SUDHL5 (cell line): ENCODE results near the genes EVC and PPP2R2C.

- PRO-cap, result no peak
Observed at GRCh38 chr4:3464698-3465454, 1.8 kb downstream of the DOK7 start.

DNA sequence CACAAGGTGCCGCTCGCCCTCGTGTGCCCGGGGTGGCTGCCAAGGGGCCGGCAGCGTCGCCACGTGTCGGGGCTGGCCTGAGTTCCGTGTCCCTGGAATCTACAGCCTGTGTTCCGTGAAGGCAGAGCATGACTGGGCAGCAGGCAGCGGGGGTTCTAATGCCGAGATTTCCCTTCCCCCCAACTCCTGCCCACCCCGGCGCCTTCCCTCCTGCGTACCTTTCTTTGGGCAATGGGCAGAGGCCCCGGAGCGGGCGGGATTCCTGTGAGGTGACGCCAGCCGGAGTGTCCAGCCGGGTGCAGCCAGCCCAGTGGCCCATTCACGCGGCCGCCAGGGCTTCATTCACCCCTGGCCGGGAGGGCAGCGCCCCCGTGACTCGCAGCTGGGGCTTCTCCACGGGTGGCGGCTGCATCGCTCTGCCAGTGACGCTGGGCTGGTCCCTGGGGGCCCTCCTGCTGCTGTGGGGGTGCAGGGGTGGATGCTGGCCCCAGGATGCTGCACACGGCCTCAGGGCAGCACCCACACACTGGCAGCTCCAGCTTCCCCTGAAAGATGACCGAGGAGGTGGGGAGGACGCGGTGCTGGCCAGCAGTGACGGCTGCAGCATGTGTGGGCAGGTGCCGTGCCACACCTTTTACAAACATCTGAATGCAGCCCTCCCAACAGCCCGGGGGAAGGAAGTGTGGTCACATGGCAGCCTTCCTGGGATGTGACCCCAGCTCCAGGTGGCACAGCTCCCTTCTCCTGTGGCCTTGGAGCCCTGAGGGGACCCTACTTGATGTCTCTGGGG, 21.3 kb downstream of the DOK7 start:
- PRO-cap, result no peak

DNA sequence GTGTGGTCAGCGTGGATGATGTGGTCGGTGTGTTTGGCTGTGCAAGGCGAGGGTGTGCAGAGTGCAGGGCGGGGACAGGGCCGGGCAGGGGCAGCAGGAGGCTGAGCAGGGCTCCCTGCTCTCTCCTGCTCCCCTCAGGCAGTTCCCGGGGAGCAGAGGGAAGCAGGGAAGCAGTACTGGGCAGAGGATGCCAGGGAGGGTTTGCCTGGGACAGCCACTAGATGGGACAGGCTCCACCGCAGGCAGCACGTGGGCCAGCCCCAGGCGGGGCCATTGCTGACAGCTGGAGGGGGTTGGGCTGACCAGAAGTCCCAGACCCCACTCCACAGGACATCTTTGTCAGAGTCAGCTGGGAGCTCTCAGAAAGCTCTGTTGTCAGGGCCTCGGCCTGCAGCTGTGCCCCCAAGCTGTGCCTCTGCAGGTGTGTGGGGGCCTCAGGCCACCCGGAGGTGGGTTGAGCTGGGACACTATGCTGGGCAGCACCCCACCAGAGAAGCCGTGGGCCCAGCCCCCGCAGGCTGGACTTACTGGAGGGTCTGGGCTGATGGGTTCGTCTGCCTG, 23.8 kb downstream of the DOK7 start:
- PRO-cap, result no peak

DNA sequence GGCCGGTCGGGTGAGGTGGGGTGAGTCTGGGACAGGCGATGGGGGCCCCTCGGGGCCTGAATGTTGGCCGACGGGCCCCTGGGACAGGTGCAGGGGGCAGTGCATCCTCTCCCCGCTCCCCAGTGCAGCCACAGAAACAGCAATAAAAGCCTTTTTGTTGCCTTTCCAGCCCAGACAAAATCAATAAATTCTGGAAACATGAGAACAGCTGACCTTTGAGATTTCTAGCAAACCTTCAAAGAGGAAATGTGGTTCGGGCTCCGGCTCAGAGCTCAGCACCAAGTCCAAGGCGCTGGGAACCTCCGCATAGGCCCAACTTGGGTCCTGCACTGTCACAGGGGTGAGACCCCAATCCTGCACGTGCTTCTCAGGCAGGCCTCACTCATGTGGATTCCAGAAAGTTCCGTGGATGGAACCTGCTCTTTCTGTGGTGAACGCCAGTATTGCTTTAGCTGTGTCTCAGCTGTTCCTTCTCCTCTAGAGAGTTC, 18.5 kb downstream of the ADRA2C start:
- PRO-cap, result no peak

DNA sequence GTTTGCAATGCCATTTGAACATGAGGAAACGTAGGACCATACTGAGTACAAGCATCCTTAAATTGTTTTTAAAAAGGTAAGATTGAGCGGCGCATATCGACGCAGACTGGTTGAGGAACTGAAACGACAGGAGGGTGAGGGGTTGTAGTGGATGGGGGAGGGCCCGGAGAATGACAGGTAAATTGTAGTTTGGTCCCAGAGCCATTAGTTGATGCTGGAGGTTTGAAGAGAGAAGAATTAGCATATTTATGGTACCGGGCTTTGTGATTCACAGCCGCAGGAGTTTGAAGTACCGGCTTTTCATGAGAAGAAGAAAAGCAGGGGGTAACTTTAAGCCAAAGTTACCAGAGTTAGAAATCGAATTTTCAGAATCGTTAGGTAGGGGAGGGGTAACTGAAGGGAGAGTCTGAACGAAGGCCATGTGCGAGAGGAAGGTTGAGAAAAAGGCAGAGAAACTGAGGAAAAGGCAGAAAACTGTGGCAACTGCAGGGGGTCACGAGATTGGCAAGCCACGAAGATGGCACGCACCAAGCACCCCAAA, 179.4 kb downstream of the OTOP1 start:
- PRO-cap, result no peak

- PRO-cap, result no peak
Observed at GRCh38 chr4:4348366-4349021, 38.4 kb upstream of the NSG1 start.

DNA sequence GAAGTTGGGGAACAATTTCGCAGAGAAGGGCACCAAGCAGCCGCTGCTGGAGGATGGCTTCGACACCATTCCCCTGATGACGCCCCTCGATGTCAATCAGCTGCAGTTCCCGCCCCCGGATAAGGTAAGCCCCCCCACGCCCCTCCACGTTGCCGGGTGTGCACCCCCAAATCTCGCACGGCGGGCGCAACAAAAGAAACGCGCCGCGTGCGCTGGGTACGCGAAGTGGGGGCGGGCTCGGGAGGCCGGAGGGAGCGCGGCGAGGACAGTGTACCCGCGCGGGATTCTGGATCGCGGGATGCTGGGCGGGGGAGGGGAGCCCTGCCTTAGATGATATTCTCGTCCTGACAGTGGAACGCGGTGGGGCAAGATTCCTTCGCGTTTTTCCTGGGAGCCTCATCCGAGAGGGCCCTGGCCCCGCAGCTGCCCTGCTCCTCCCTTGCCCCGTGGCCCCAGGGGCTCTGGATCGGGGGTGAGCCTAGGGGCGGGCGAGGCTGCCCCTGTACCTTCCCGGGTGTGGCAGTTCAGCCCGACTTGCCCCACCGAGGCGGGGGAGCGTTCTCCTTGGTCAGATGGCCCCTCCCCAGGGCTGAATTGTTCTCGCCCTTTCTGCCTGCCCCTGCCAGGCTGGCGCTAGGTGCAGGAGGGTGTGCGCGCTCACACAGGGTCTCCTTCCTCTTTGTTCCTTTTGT, 879 bp downstream of the NSG1 start:
- PRO-cap, result no peak

GRCh38 chr4:4473777-4474143, 68.1 kb downstream of the STX18 start:
- PRO-cap, result no peak

GRCh38 chr4:4496847-4497456, 44.9 kb downstream of the STX18 start:
- PRO-cap, result no peak

DNA sequence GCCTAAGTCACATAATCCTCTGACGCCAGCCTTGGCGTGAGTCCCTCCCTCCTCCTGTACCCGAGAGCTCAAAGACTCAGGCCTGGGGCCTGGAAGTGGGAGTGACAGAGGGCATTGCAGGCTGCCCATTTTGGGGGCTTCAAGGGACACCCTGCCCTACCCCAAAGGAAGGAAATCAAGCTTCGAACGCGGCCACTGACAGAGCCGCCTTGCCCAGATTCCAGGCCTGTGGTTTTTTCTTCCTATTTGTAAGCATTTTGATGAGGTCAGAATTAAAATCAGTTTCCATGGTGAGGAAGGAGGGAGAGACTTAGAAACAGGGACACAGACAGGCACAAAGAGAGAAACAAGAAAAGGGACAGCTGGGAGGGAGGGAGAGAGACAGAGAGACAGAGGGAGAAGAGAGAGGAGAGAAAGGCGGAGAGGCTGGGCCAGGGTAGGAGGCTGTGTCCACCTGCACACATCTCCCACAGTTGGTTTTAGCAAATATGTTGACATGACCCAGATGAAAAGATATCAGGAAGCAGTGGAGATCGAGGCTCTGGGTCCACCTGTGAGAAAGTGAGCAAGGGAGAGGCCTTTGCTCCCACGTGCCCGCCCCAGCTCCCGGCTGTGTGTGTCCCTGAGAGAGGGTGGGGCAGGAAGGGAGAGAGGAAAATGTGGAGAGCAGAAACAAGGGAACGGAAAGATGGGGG, 20.8 kb upstream of the MSX1 start:
- PRO-cap, result no peak

DNA sequence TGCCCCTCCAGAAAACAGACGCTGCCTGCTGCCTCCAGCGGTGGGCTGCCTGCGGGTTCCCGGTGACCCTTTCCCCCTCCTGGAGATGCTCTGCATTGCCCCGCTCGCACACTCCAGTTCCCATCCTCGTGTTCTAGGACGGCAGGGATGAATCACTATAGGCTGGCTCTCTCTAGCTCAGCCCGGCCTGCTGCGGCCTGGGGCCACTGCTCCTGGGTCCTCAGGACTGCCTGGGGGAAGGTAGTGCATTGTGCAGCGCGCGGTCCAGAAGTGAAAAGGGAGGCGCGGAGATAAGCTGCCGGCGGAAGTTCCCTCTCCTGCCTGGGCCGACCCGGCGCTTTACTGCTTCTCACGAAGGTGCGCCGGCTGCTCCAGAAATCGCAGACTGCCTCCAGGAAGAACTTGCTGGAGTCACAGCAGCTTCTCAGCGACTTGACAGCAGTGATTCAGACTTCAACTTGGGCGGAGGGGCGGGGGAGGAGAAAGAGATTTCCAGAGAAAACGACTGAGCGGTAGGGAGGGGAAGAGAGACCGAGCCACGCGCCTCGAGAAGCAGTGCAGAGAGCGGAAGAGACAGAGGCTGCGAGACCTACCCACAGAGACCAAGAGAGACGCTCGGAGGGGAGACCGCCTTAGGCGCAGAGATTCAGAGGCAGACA, 6.7 kb upstream of the MSX1 start:
- PRO-cap, result no peak

GRCh38 chr4:4853290-4853807, 6.1 kb upstream of the MSX1 start:
- PRO-cap, result no peak

- PRO-cap, result no peak
Observed at GRCh38 chr4:4959620-4960130, 59.6 kb downstream of the CYTL1 start.

- PRO-cap, result no peak
Observed at GRCh38 chr4:4969164-4969811, 50.0 kb downstream of the CYTL1 start.

DNA sequence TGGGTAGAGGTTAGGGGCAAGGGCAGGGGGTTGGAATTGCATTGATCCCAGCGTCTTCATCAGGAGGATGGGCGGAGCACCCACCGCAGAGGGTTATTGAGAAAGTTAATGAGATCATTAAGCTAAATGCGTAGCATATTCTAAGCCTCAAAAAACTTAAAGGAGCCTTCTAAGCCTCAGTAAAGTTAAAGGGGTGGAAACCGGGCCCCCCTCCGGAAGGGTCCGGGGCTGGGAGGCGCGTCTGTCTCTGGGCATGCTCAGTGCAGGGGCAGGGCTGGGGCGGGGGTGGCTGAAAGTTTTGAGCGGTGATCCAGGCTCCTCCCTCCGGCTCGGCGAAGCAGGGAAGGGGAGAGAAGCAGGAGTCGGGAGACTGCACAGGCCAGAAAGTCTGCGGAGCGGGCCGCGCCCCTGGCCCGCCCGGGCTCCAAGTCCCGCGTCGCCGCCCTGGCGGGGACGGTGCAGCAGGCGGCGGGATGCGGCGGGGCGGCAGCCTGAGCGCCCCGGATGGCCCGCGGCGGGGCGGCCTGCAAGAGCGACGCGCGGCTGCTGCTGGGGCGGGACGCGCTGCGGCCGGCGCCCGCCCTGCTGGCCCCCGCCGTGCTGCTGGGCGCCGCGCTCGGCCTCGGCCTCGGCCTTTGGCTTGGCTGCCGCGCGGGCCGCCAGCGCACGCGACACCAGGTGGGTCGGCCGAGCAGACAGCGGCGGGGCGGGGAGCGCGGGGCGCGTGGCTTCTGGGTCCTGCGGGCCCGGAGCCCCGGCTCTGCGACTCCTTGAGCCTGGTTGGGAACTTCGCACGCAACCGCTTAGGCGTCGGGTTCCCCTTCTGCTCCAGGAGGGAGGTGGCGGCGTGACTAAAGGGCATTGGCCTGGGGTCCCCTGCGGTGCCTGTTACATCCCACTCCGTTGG, at the start of gene EVC:
Gene EVC, plus strand, starts transcription at position 325 of the 907 bp plus-strand sequence.
- PRO-cap, result no peak

DNA sequence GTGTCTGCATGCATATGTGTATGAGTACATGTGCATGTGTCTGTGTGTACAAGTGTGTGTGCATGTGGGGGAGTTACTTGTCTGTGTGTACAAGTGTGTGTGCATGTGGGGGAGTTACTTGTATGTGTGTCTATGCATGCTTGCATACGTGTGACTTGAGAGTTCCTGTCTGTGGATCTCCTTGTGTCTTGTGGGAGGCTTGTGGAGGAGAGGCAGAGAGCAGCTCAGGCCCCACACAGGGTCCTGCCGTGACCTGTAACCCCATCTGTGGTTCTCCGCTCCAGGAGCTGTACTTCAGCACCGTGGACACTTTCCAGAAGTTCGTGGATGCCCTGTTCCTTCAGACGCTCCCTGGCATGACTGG, 72.2 kb downstream of the EVC start:
- PRO-cap, result no peak

DNA sequence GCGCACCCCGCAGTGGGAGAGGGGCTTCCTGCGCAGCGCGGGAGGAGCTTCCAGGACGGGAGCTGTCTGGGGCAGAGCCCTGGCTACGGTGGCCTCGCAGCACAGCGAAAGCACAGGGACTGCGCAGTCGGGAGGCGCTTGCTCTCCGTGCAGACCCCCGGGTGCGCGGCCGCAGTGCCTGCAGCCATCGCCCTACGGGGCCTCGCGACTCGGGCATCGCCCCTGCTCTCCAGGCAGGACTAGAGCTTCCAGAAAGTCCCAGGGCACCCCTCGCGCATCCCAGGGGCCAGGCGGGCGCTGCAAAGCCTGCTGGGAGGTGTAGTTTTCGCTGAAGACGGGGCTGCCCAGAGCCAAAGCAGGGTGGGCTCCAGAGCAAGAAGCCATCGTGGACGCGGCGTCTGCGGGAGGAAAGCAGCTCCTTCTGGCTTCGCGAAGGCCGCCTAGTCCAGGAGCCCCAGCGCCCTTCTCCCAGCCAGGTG, 24.1 kb upstream of the WFS1 start:
- PRO-cap, result no peak

DNA sequence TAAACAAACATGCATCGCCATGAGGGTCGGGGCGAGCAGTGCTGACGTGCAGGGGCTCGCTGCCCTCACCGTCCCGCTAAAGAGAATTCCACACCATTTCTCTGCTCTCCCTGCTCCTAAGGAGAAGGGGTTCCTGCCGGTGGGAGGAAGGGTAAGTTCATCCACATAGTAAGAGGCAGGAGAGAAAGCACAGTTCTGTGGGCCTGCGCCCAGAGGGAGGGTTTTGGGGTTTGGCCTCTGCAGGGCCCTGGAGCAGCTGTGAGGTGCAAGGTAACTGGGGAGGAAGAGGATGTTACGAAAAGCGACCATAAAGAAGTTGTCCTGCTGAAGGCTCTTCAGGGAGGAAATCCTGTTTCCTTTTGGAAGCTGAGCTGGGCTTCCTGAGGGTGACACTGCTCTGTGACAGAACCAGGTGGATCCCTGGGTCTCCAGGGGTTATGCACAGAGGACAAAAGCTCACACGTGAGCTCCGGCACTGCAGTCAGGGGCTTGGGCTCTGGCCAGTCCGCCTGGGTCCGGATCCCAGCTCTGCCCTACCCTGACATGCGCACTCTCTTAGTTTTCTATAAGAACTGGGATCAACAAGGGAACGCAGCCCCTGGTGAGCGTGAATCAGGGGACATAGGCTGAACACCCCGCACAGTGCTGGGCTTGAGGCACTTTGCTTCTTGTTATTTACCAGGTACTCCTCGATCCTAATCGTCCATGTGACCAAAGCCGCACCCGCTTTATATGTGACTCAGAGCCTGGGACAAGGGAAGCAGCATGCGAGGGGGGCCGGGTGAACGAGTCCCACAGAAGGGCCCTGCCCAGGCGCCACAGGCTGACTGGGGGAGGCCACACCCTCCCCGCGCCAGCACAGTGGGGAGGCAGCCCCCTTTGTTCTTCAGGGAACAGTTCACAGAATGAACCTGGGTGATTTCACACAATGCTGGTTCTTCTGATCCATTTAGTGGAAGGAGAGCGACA, 55.3 kb downstream of the WFS1 start:
- PRO-cap, result no peak

GRCh38 chr4:6470323-6471404, 1.8 kb downstream of the PPP2R2C start:
- PRO-cap, result no peak

DNA sequence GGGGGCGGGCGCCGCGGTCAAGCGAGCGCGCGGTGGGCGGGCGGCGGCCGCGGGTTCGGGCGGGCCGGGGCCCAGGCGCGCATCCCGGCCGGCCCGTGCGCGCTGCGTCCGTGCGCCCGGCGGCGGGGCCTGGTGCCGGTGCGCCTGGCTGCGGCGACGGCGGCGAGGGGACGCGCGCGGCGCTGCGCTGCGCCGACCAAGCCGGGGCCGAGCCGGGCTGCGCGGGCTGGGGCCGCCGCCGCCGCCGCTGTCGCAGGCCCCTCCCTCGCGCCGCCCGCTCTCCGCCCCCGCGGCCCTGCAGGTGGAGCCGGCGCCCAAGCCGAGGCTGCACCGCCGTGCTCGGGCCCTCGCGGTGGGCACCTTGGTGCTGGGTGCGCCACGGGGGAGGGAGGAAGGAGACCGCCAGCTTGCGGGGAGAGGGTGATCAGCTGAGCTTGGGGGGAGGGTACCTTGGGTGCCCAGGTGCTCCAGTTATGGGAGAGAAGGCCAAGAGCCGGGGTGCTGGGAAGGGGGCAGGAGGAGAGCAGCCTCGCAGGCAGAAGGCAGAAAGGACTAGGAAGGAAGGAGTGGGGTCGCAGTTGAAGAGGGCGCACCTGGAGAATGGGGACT, at the start of gene PPP2R2C:
Gene PPP2R2C, minus strand, starts transcription at position 219 of the 609 bp plus-strand sequence.
- PRO-cap, result no peak